ENCODE results near the gene SMOC2.

- PRO-cap = no peak
These were observed 34.8 kb upstream of the KIF25 start for GRCh38 chr6:167962583-167963206.

DNA sequence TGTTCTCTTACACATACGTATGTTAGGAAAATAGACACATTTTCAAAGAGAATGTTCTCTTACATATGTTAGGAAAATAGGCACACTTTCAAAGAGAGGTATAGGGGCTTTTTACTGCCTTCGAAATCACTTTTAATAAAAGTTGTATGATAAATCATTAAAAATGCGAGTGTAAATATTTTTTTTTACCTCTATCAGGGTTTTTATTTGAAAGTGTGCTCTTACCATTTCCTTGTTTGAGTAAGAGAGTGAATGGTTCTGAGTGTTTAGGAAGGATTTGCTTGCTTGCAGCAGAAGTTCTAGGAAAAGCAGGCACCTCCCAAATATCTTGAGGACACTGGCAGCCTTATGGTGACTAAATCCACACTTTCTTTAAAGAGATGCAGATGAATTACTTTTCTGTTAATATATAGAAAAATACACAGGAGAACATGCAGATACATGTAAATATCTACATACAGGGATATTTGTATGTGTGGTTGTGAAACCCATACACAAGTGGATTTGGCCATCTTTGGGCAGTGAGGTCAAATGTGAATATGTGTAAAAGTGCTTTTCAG is 26.1 kb upstream of the KIF25 start:
- PRO-cap = no peak

DNA sequence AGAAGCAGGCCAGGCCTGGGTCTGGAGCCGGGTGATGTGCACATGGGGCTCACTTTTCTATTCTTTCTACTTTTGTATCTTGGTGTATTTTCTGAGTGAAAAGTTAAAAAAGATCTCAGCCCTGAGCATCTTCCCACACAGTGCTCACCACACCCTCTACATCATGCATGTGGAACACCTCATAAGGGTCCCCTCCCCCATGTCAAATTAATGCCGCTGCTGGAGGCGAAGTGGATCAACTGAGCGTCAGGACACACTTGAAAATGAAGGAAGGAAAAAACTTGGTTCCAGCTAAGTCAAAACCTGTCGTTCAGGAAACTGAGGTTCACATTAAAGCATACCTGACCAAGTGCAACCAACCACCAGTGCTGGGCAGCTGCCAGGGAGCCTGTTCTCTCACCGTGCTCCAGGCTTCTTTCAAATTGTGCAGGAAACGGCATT is 32.2 kb downstream of the KIF25 start:
- PRO-cap = no peak

- PRO-cap = no peak
These were observed 32.9 kb downstream of the FRMD1 start for GRCh38 chr6:168046031-168046593.

- PRO-cap = no peak
These were observed 54.9 kb downstream of the DACT2 start for GRCh38 chr6:168264462-168265308.

DNA sequence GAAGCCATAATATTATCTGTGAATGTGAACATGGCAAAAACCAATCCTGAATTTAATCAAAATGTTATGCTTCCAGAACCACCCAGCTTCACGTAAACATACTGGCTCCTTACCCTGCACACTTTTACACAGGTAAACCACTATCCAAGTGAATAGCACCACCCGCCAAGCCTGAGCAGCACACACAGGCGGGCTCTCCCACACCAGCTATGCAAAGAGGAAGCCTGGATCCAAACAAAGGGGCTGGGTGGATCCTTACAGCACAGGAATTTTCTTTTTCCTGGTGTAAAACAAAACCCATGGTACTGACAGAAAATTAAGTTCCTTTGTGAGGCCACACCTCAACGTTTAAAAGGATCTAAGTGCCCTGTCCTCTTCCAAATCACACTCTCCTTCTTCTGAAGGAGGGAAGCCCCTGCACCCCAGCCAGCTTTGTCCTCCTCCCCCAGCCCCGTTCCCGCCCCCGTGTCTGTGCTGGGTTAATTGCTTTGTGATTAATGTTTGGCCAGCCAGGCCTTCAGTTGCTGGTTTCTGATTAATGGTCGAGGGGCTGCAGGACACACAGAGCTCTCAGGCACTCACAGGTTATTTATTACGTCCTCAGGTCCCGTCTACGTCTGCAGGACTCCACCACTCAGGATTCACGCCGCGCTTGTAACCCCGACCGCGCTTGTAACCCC is 6.1 kb downstream of the DACT2 start:
- PRO-cap = no peak

- PRO-cap = no peak
These were observed 27.7 kb upstream of the SMOC2 start for GRCh38 chr6:168413200-168413856.

- PRO-cap = unidirectional peak, plus-strand start at chr6:168441224
These were observed at the start of gene SMOC2 for GRCh38 chr6:168440646-168441618. SMOC2 (plus strand) TSS chr6:168441184.

GRCh38 chr6:168598781-168599069 is 157.7 kb downstream of the SMOC2 start:
- PRO-cap = no peak

GRCh38 chr6:168784691-168785026 is 343.7 kb downstream of the SMOC2 start:
- PRO-cap = no peak

- PRO-cap = no peak
These were observed 347.9 kb downstream of the THBS2 start for GRCh38 chr6:168905466-168906443.

GRCh38 chr6:169529869-169530245 is 172.0 kb downstream of the WDR27 start:
- PRO-cap = no peak

DNA sequence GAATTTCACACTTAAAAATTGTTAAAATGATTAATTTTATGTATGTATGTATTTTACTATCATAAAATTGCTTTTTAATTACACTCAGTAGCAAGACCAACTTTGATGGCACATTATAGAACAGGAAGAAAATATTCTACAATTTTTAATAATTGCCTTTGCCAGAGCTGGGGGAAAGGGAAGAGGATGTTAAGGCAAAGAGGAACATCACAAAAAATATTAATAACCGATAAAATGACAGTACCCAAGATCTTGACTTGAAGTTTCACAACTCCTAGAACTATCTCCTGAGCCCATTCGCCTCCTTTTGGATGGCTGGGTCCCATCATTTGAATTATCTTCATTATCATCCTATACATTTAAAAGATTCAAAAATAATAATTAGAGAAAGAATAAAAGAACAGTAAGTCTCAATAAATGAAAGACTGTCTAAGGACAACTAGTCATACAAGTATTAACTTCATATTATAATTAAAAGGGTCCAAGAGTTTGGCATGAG is 3.5 kb downstream of the PHF10 start:
- PRO-cap = no peak

DNA sequence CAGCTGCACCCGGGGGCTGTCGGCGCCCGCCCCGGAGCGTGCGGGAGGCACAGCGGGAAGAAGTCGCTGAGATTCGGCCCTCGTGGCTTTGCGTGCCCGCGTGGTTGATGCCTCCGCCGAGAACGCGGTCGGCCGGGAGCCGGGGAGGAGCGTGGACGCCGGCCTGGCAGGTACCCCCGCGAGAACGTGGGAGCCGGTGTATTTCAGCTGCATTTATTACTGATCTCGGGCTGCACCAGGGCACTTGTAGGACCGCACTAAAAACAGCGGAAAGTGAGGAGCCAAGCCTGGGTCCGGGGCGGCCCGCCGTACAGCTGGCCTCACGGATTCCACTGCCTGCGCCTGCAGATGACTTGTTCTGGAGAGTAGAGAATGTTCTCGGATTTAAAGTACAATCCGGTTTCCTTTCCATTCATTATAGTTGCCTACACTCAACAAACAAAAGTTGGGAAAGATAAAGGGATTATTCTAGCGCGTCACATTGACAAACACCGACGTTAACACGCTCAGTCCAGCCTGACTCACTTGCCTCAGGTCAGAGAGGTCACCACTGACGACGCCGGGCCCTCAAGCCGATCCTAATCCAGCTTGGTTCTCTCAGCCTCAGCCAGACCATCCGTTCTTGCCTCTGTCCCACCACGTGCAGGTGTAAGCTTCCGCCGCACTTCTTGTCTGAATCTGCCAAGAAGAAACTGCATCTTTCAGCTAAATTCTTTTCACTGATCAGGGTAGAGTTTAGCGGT is 763 bp upstream of the PHF10 start:
- PRO-cap = unidirectional peak, minus-strand start at position 334 of the sequence; unidirectional peak, minus-strand start at position 360 of the sequence

- PRO-cap = no peak
These were observed 38.4 kb downstream of the ERMARD start for GRCh38 chr6:169789891-169790186.

- PRO-cap = no peak
These were observed 152.7 kb downstream of the ERMARD start for GRCh38 chr6:169904087-169904616.

- PRO-cap = no peak
These were observed 209.4 kb downstream of the ERMARD start for GRCh38 chr6:169960736-169961233.

- PRO-cap = no peak
These were observed 142.9 kb downstream of the DLL1 start for GRCh38 chr6:170147649-170148637.

DNA sequence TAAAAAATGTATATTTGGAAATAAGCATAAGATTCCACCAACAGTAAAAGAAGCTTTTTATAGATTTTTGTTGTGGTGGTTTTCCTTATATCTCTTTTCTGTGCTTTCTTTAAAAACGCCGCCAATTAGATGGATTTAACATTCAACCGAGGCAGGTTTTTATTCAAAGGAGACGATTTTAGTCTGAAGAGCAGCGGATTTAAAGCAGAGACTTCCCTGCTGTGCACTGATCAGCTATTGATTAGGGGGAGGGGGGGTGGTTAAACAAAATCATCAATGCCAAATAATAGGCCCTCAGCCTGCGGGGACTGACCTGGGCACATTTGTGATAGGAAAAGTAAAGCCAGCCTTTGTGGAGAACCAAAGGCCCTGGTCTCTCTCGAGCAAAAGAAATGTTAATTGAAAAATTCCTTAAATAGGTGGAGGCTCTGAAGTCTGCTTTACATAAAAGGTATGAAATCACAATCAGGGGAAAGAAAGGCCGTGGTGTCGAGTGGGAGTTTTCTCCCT is 55.8 kb downstream of the DLL1 start:
- PRO-cap = no peak

DNA sequence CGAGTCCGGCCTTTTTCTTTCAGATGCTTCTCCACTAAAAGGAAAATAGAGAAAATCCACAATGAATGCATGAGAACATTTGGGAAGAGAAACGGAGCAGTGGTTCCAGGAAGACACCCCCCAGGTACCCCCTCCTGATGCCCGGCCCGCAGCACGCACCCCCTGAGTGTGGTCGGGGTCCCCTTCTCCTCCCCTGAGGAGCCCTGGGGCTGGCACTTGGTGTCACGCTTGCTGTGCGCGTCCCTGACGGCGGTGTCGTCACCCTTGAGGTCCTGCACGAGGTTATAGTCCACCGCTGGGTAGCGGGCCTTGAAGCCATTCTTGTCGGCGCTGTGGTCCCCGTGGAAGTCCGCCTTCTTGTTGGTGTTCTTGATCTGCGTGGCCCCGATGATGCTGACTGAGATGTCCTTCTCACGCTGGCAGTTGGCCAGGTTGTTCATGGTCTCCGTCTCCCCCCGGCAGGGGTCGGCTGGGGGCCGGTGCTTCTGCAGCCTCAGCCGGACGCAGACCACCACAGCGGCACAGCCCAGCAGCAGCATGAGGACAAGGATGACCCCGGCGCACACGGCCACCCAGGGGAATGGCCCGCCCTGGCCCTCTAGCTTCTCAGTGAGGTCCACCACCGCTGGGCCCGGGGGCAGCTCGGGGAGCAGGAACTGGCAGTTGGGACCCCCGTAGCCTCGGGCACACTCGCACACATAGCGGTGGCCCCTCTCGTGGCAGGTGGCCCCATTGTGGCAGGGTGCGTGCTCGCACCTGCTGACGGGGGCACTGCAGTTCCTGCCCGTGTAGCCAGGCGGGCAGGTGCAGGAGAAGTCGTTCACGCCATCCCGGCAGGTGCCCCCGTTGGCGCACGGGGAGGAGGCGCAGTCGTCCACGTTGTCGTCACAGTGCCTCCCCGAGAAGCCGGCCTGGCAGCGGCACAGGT is 7.5 kb downstream of the DLL1 start:
- PRO-cap = no peak

Data from parotid gland (tissue), 1 donor.